Natural killer cell (primary cell): ENCODE data around the gene SELENOS.

DNA sequence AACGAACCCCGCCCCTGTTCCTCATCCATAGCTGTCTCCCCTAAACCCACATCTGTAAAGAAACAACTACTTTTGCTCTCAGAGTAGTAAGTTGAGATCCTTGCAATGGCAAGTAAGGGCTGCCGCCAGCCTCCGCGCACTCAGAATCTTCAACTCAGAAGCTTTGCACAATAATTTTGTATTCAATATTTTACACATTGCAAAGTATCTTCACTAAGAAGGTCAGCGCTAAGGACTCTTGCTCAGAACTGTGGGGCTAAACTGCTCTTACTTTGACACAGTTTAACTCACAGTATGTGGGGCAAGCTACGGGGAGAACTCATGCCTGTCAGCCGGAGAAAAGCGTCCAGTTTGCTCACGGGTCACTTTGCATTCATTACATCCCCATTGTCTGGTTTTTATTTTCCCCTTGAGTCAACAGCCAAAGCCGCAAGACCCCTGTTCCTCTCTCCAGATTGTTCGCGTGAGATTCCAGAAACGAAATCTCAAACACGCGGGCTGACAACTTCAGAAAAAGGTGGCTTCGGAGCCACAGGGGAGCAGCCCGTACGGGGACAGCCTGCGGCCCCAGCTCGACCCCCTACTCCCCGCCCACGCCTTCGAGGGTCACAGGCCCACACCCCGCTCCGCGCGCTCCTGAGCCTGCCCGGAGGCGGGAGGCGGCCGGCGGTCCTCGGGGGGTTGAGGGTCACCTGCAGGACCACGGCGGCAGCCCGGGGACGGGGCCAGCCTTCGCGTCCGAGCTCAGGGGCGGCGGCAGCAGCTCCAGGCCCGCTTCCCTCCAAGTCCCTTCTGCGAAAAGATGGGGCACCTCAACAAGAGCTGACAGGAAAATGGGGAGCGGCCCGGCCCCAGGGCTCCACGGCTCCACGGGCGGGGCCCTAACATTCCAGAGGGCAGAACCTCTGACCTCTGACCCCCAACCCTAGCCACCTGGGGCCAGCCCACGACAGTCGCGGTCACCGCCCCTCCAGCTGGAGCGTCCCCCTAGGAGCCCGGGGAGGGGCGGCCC lies 694 bp downstream of the LYSMD4 start:
- PRO-cap: no peak

GRCh38 chr15:99926059-99926491 lies 192.8 kb upstream of the LYSMD4 start:
- PRO-cap: unidirectional peak, minus-strand start at chr15:99926353

DNA sequence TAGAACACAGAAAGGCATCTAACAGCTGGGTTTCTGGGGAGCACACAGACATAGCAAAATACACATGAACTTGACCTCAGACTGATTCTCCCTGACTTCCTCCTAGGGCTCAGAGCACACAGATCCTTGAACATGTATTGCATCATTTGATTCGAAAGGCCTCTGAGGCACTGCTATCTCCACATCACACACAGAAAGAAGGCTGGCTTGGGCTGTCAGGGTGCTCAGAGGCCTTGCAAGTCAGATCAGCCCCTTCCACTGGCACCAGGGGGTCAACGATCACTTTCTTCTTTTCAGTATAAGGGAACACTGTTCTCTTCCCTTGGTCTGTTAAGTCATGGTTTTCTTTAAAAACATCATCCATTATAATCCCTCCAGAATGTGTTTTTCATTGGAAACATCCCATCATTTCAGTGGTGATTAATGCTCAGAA lies 253.1 kb upstream of the LYSMD4 start:
- PRO-cap: no peak

- PRO-cap: no peak
Measured at GRCh38 chr15:100131735-100132584, 209.8 kb downstream of the ADAMTS17 start.

GRCh38 chr15:100168063-100168599 lies 173.6 kb downstream of the ADAMTS17 start:
- PRO-cap: no peak

- PRO-cap: no peak
Measured at GRCh38 chr15:100346703-100347345, 5.0 kb upstream of the ADAMTS17 start.

GRCh38 chr15:100349546-100350523 lies 8.1 kb upstream of the ADAMTS17 start:
- PRO-cap: unidirectional peak, plus-strand start at chr15:100349838

- PRO-cap: no peak
Measured at GRCh38 chr15:100417143-100417428, 75.3 kb upstream of the ADAMTS17 start.

- PRO-cap: no peak
Measured at GRCh38 chr15:100917872-100918756, 1.0 kb upstream of the LRRK1 start.

DNA sequence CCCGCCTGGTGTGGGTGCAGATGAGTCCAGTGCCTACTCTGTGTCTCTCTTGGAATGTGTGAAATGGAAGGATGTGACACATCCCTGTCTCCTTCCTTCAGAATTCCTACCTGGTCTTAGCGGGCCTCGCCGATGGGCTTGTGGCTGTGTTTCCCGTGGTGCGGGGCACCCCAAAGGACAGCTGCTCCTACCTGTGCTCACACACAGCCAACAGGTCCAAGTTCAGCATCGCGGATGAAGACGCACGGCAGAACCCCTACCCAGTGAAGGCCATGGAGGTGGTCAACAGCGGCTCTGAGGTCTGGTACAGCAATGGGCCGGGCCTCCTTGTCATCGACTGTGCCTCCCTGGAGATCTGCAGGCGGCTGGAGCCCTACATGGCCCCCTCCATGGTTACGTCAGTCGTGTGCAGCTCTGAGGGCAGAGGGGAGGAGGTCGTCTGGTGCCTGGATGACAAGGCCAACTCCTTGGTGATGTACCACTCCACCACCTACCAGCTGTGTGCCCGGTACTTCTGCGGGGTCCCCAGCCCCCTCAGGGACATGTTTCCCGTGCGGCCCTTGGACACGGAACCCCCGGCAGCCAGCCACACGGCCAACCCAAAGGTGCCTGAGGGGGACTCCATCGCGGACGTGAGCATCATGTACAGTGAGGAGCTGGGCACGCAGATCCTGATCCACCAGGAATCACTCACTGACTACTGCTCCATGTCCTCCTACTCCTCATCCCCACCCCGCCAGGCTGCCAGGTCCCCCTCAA lies 146.3 kb downstream of the LRRK1 start:
- PRO-cap: no peak

DNA sequence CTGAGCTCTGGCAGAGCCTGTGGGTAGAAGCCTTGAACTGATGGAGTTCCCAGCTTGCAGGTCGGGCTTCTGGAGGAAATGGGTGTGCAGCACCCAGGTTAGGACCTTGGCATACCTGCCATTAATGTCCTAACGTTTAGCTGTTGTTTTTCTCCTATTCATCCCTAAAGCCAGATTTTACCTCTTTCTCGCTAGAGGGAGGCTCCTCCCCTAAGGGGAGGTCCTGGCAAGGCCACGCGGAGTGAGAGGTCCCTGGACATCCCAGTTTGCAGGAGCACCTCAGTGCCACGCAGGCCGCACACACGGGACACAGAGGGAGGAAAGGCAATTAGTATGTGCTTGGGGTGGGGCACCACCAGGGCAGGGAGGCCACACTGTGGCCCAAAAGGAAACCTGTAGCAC lies 148.6 kb downstream of the LRRK1 start:
- PRO-cap: no peak

GRCh38 chr15:101162489-101163160 lies 89.2 kb downstream of the CHSY1 start:
- PRO-cap: no peak

DNA sequence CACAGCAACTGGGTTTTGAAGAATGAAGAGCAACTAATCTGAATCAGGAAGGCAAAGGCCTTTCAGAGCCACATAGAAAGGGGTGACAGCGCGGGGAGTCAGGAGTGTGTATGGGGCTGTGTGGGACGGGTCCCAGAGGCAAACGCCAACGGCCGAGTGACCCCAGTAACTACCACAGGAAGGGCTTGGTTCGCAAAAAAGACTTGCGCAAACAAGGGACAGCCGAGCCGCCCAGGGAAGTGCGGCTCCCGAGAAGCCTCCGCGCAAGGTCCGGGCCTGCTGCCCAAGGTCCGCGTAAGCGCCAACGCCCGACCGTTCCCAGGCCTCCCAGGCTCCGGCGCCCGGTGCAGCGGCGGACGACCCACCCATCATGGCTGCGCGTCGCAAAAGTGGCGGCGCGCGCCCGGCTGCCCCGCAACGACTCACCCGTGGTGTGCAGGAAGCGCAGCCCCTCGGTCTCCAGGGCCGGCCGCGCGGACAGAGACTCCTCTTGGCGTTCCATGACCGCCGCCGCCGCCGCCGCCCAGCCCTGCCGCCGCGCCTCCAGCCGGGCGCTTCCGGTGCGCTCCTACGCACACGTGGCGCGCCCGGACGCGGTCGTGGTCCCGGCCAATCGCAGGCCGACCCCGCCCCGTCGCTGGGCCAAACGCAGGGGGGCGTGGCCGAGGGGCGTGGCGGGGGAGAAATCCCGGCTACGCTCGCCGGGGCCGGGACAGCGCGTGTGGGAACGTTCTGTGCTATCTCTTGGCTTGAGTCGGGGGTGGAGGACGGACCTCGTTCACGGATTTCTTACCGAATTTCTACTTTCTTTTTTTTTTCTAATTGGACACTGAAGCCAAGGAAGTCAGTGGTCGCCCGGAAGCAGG lies at the start of gene SELENOS:
Gene SELENOS, minus strand, starts transcription at position 570 of the 866 bp plus-strand sequence.
- PRO-cap: unidirectional peak, minus-strand start at position 531 of the sequence

DNA sequence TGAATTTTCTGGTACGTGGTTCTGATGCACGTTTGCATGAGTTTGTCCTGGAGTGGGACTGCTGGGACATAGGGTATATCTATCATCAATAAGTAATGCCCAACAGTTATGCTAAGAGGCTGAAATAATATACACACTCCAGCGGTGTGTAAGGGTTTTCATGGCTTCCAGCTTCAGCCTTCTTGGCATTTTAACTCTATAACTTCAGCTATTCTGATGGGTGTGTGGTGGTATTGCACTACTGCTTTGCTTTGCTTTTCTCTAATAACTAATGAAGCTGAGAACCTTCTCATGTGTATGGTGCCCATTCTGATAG lies 1.1 kb upstream of the SNRPA1 start:
- PRO-cap: no peak

GRCh38 chr15:101445313-101445827 lies 44.1 kb downstream of the PCSK6 start:
- PRO-cap: no peak

DNA sequence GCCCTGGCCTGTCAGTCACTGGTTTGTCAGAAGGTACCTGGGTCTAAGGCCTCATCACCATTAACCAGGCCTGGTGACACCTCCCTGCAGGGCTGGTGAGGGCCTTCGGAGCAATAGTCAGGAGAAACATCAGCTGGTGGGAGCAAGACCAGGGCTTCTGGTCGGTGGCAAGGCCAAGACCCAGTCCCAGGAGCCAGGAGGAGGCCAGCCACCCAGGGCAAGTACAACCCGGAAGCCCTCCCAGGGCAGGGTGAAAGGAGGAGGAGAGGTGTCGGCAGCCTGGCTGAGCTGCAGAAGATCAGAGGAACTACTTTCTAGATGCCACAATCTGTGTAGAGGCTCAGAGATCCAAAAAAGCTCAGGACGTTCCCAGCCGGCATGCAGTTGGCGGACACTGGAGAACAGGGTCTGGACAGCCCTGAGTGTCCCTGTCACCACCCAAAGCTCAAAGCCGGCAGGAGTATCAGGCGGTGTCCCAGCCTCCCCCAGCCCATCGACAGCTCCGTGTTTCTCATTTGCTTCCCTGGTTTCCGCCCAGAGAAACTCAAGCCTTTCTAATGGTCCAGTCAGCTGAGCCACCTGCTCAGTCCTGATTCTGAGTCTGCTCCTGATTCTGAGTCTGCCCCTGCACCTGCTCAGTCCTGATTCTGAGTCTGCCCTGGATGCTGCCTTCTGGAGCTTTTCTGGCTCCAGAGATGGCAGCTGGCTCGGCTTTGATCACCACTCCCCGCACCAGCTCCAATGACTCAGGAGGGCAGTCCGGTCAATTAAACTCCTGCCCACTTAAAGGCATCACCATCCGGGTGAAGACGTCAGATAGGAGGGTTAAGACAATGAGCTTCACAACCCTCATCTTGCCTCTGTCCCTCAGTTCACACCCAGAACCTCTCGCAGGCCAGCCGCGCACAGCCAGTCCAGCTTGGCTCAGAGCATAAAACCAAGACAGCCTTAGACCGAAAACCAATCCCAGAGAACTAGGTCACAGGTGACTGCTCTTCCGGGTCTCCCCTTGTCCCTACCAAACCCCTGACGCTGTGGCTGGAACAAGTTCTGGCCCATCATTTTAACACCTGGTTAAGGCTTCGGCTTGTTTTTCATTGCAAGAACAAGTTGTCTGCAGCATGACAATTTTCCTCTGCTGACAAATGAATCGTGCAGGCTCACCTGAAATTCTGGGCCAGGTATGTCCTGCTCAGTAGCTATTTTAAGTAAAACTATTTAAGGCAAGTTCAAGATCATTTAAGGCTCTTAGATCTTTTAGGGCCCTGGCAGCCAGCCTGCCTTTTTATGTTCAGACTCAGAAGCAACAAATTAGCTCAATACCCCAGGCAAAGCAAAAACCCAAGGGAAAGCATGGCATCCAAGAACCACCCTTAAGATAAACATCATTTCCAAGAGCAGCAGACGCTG lies 6.8 kb downstream of the PCSK6 start:
- PRO-cap: no peak

DNA sequence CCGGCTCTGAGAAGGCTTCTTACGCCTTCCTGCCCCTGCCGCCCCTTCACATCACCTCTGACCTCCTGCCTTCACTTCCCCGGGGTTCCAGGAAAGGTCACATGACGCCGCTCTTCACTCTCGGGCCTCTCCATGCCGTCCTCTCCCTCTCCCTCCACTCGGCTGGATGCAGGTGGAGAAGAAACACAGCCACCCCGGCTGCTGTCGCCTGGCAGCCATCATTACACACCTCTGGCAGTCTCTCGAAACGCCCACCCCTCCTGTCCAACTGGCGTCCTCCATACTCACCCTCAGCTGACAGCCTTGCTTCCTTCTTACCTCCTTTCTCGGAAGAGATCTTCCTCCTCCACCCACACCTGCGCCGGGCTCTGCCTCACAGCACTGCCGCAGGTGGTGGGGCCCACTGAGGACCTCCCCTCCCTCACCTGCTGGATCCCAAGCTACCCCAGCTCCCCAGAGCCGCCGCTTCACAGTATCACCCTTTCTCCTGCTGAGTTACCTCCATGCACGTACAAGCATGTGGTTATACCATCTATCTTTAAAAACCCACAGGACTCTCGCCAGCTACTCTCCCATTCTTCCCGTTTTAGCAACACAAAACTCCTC lies 7.1 kb upstream of the PCSK6 start:
- PRO-cap: no peak

GRCh38 chr15:101782051-101782460 lies 21.3 kb upstream of the OR4F6 start:
- PRO-cap: no peak

GRCh38 chr15:101954153-101954616 lies 142.2 kb downstream of the OR4F15 start:
- PRO-cap: no peak

DNA sequence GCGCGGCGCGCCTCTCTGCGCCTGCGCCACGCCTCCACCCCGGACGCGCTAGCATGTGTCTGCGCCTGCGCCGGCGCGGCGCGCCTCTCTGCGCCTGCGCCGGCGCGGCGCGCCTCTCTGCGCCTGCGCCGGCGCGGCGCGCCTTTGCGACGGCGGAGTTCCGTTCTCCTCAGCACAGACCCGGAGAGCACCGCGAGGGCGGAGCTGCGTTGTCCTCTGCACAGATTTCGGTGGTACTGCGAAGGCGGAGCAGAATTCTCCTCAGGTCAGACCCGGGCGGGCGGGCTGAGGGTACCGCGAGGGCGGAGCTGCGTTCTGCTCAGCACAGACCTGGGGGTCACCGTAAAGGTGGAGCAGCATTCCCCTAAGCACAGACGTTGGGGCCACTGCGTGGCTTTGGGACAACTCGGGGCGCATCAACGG lies 168.1 kb downstream of the OR4F15 start:
- PRO-cap: no peak